RPMI7951 (cell line): ENCODE results near the genes TOX4, OR10G2 and OR4E2.

GRCh38 chr14:21352320-21353094 is 31.3 kb downstream of the SUPT16H start:
- RAMPAGE, long total RNA, result no peak

GRCh38 chr14:21477140-21478022 is at the start of gene TOX4:
Gene TOX4, plus strand, starts transcription at chr14:21477195.
- RAMPAGE, long total RNA, result no peak

DNA sequence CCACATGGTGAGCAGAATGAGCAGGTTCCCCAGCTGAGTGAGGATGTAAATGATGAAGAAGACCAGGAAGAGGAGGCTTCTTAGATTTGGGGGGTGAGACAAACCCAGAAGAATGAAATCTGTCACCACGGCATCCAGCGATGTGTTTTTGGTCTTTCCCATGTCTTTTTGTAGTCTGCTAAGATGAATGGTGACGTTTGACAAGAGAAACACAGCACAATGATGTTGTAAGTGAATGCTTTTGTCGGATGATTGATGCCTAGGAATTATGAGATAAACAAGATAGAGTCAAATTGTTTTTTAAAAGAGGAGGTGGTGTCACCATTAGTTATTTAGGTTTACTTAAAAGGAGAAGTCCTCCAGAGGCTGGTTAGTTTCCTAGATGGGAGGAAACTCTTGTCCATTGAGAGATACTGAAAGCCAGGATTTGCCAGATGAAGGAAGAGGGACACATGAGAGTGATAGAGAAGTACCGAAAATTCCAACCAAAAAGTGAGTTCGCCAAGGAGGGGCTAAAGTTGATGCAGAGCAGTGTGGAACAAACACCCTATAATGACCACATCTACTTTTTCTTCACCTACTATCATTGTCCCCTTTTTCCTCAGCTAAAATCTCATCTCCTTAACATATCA is at the start of gene OR10G2:
Gene OR10G2 (minus strand): TSS at position 260 of the 632 bp plus-strand sequence.
- RAMPAGE, long total RNA, result no peak

DNA sequence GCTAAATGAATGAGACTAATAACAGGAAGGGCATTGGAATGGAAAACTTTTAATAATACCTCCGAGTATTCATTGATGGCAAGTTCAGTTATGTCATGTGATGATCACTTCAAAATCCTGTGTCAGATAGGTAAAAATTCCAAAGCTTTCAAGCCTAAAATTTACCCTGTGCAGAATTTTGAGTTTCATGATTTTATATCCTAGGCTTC is at the start of gene OR4E2:
Gene OR4E2 (plus strand): TSS at position 159 of the 209 bp plus-strand sequence.
- RAMPAGE, long total RNA, result no peak

DNA sequence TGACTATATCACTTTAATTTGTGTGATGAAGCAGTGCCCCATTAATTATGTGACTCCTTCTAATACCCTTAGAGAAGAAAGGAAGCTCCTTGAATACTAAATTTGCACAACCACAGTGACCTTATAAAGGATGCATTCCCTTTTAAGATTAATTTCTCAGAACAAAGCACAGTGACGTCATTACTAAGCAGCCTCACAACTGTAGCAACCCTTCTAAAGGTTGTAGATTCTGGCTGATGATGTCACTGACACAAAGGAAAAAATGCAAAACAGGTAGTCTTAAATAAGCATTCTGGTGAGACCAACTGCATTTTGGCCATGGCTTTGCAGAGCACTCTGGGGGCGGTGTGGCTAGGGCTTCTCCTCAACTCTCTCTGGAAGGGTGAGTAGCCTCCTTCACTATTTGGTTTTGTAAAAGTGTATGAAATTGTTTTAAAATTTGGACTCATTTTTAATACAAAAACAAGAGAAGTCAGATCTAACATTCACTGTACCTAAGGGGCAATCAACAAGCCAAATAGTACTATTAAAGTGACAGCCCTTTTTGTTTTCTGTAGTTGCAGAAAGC is 38.5 kb upstream of the OR4E1 start:
- RAMPAGE, long total RNA, result no peak

DNA sequence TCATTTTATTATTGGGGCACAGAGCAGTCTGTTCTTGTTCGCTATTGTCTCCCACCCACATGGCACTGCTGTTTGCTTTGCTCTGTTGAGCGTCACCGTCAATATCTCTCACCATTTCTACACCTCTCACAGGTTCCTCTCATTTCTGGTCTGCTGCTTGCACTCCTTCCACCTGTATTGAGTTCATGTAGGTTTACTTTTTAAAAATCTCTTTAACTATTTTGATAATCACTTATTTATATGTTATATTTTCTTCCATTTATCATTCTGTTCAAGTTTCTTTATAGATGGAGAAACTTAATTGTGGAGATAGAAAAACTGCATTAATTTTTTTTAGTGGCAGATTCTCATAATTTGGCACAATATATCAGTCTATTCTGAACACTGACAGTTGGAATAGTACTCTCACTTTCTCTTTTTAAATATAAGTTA is 171.9 kb upstream of the OR4E1 start:
- RAMPAGE, long total RNA, result no peak

DNA sequence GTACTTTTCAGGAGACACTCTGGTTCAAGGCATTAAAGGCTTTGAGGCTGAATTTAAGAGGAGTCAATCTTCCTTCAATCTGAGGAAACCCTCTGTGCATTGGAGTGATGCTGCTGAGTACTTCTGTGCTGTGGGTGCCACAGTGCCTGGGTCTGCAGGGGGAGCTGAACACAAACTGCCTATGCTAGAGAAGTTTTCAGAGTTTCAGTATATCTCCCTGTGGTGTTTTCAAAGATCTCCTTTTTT is 179.2 kb upstream of the OR4E1 start:
- RAMPAGE, long total RNA, result no peak

DNA sequence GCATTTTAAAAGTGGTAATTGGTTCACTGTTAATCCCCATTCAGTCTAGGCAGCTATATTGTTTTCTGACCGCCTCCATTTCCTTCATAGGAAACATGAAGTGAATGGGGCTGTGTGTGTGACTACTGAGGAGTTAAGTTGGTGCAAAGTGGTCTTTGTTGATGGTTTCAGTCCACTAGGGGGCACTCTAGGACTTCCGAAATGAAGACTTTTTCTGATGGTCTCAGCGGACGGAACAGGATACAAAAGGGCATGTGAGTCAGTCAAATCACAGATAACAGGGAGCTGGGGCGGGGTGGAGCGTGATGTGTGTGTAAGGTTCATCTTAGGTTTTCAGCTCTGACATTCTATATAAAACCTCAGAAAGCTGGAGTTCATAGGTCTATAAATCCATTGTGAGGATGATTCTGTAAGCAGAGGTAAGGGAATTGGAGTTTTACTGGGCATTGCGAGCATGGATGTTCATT is 240.2 kb upstream of the OR4E1 start:
- RAMPAGE, long total RNA, result no peak

- RAMPAGE, long total RNA, result no peak
Measured at GRCh38 chr14:21978315-21978768, 304.7 kb upstream of the OR4E1 start.

- RAMPAGE, long total RNA, result no peak
Measured at GRCh38 chr14:22002775-22003316, 329.2 kb upstream of the OR4E1 start.

DNA sequence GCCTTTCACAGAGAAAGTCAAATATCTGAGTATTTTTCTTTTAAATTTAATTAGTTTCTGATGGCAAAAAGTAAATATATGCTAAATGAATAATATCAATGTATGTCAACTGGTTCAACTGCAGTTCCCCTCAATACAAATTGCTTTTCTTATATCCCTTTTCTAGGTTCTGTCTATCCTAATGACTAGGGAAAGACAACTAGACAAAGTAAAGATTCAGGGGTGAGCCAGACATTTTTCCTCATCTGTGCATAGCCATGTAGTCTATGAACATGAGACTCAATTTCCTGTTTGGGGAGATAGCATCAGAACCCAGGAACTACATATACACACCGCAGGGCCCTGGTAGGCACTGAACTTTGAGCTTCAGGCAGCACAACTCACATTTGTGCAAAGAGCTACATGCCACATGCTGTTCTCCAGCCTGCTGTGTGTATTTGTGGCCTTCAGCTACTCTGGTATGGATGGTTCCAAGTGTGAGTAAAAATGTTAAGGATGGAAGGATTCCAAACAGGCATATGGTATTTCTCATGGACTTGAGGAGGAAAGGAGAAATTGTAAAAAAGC is 422.1 kb upstream of the OR4E1 start:
- RAMPAGE, long total RNA, result no peak

DNA sequence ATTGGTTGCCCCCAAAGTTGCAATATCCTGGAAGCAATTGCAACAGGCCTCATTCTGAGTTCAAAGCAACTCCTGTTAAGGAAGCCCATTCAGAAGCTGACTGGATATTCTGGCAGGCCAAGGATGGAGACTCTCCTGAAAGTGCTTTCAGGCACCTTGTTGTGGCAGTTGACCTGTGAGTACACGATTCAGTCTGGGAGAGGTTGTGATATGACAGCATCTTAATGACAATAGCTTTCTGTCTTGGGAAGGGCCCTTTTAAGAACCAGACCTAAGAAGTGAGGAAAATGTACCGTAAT is 420.8 kb downstream of the DAD1 start:
- RAMPAGE, long total RNA, result no peak

DNA sequence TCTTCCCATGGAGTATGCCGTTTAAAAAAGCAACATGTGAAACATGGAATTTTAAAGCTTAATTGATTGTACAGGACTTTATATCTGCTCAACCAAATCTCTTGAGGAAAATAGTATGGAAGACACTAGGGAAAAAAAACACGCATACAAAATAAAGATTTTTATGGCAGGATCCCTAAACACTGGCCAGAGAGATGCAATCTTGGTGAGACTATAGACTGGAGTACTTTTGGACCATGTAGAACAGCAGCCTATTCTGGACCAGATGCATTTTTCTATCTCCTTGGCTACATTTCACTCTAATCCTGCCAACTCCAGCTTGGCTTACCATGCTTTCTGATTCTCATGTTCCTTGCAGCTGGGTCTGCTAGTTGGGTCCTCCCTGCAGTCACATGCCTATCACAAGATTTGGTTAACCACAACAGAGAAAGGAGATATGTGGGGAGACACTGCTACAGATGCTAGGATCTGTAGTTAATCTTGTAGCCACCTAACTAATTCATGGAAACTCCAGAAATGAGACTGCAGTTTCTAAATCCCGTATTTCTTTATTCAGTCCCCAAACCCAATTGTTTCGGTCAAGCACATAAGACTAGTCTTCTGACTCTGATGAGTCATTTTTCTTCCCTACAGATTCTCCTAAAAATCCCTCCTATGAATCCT is 410.8 kb downstream of the DAD1 start:
- RAMPAGE, long total RNA, result no peak

DNA sequence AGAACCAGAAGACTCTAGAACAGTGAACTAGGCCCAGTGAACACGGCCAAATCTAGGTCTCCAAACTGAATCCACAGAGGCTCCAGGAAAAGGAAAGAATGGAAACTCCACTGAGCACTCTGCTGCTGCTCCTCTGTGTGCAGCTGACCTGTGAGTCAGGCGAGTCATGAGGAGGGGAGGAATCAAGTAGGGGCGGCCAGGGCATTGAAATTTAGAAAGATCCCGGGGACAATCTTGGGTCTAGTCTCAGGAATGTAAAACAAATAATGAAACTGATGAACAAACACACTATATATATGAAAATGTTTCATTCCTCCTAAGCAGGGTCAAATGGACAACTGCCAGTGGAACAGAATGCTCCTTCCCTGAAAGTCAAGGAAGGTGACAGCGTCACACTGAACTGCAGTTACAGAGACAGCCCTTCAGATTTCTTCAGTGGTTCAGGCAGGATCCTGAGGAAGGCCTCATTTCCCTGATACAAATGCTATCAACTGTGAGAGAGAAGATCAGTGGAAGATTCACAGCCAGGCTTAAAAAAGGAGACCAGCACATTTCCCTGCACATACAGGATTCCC is 323.3 kb downstream of the DAD1 start:
- RAMPAGE, long total RNA, result no peak

GRCh38 chr14:22478630-22479102 is 110.4 kb downstream of the DAD1 start:
- RAMPAGE, long total RNA, result no peak

- RAMPAGE, long total RNA, result no peak
Measured at GRCh38 chr14:22483947-22485039, 104.7 kb downstream of the DAD1 start.

- RAMPAGE, long total RNA, result no peak
Measured at GRCh38 chr14:22491834-22492509, 97.1 kb downstream of the DAD1 start.

- RAMPAGE, long total RNA, result no peak
Measured at GRCh38 chr14:22493583-22494483, 95.2 kb downstream of the DAD1 start.

DNA sequence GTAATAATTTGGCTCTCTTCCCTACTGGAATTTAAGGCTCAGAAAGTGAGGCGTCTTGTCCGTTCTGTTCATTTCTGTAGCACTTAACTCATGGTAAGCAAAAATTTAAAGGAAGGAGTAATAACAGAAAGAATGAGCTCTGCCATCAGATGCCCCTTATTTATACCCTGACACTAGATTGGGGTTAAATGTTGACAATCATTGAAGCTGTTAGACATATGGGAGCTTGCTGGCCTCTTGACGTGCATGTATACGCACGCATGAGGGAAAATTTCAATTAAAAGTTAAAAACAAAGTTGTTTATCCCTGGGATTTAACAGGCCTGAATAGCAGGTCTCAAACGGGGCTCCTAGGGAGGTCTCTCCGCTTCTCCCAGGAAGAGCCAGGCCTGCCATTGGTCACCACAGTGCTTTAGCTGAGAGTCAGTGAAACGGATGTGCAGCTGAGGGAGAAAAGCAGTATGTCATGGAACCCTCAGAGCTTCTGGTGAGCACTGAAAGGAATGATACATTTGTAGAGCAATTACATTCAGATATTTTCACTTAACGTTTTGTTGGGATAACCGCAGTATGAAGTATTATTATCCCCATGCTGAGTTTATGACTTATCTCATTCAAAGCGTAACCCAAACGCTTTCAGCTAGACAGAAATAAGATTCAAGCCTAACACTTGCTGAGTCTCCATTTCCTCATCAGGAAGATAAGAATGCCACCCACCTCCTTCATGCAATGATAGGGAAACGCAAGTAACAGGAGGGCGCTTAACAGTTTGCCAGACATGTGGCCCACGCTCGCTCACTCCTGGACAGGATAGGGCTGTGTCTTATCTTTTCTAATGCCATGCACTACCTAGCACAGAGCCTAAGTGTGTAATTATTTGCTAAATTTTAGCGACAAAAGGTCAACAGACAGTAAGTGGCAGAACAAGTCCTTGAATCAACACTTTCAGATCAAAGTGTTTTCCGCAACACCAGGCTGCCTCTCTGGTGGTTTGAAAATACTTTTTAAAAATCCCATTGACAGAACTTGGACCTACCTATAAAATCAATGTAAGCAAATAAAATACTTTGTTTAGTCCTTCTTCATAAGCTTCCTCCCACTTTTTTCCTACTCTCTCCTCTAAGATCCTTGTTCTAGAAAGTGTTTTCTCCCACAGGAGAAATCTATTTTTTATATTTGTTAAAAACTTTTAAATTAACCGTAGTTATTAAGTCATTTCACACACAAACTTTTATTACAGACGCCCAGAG is 28.2 kb downstream of the DAD1 start:
- RAMPAGE, long total RNA, result no peak

DNA sequence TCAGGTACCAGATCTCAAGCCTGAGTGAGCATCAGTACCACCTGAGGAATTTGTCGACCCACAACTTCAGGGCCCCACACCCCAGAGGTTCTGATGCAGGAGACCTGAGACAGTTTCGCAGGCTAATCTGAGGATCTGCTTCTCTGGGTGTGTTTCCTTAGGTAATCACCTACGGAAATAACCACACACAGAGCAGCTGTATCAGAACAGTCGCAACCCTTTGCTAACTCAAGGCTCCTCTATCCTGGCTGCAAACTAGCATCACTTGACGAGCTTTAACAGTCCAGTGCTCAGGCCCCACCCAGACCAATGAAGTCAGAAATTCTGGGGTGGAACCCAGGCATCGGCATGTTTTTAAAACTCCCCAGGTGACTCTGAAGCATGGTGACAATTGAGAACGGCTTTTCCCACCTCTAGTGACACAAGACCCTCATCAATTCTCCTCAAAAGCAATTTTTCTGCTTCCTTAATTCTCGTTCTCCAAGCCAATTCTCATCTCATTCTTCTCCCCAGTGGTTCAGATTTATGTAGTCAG is 20.7 kb downstream of the SLC7A7 start:
- RAMPAGE, long total RNA, result no peak